Heart (tissue), 3 donors: ENCODE measurements around the genes PTAFR, ATP5IF1 and OPRD1.

GRCh38 chr1:27589050-27590257, 14.5 kb downstream of the AHDC1 start:
- RAMPAGE, long total RNA, 2 experiments: no peak in any of the 2 experiments

- RAMPAGE, long total RNA, 2 experiments: no peak in any of the 2 experiments
These were observed 2.1 kb downstream of the AHDC1 start for GRCh38 chr1:27601391-27602767.

- RAMPAGE, long total RNA, 2 experiments: no peak in any of the 2 experiments
These were observed 3.6 kb downstream of the FGR start for GRCh38 chr1:27630953-27632169.

DNA sequence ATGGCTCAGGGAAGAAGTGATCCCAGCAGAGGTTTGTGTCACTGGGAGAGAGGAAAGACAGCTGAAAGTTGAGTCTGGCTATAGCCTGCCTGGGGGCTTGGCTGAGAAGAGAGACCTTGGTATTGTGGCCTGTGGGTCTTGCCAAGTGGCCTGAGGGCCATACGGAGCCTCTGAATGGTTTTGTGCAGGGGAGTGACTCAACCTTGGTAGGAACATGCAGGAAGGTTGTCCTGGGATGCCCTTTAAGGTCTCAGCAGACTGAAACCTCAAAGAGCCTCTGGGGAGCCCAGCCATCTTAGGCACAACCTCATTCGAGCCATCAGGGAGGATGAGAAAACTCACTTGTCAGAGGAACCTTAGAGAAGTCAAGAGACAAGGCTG, 13.1 kb downstream of the IFI6 start:
- RAMPAGE, long total RNA, 2 experiments: no peak in any of the 2 experiments

- RAMPAGE, long total RNA, 2 experiments: no peak in any of the 2 experiments
These were observed 9.1 kb downstream of the IFI6 start for GRCh38 chr1:27662510-27663620.

DNA sequence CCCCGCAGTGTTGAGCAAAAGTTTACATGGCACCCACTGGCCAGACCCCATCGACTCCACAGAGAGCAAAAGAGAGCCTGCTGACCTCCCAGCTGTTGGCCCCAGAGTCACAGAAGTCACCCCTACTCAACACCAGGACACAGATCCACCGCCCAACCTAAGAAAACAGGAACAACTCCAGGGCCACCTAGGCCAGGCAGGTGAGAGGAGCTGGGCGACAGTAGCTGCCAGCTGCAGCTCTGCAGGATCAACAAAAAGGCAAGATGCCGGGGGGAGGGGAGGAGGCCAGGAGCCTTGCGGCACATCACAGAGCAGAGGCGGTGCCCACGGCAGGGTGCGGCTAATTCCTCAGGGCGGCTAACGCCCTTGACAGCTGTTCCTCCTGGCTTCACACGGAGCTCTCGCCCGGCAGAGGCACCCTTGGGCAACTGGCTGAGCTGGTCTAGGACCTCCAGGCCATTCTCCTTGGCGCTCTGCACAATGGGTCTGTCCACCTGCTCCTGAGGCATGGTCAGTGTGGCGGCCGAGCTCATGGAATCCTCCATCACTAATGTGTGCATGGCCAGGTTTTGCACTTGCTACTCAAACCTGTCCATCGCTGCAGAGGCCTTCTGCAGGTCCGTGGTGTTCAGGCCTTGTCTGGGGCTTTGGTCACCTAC, 14.6 kb upstream of the IFI6 start:
- RAMPAGE, long total RNA, 2 experiments: no peak in any of the 2 experiments

DNA sequence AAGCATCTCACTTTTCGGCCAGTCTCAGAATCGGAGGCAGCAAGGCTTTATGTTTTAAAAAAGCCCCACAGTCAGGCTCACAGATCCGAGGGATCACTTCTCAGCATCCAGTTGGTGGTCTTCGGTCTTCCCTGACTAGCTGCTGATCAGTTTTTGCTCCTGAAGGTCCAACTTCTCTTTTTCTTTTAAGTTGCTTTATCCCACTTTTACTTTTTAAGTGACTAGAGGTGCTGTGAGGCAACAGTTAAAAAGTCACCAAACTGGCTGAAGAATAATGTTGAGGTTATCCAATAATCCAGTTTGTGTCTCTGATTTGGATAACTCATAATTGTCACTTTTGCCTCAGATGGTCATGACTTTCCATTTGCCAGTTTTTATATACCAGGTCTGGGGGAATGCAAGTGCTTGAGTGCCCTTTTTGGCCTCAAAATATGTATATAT, 904 bp downstream of the FAM76A start:
- RAMPAGE, long total RNA, 2 experiments: no peak in any of the 2 experiments

GRCh38 chr1:27727322-27727608, 1.5 kb downstream of the FAM76A start:
- RAMPAGE, long total RNA, 2 experiments: no peak in any of the 2 experiments

DNA sequence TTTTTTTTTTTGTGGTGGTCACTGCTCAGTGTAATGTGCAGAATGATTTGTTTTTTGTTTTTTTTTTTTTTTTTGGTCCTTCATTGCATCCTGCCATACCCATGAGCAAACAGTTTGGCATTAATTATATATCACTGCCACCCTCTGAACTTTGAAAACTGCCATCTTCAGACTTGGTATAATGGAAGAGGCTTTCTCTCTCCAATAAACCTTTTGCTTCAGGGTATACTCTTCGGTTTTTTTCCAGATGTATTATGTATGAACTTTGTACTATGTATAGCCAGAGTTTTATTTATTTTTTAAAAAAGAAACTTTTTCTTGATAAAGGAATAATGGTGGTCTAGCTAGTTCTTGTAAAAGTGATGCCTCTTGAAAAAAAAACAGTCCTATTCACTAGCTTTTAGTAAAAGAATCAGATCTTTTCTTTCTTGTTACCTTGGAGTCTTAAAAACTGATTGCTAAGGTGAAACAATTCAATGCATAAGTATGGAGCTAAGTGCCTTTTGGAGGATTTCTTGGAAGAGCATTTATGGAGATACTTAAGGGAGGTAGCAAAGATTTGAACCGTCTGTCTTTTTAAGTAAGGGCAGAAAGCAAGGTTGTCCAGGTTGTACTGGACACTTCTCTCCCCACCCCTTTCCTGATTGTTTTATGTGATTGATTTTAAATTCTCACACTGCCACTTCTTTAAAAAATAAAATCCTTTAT, 12.0 kb upstream of the STX12 start:
- RAMPAGE, long total RNA, 2 experiments: no peak in any of the 2 experiments

GRCh38 chr1:27886096-27886661, 13.8 kb downstream of the THEMIS2 start:
- RAMPAGE, long total RNA, 2 experiments: no peak in any of the 2 experiments

DNA sequence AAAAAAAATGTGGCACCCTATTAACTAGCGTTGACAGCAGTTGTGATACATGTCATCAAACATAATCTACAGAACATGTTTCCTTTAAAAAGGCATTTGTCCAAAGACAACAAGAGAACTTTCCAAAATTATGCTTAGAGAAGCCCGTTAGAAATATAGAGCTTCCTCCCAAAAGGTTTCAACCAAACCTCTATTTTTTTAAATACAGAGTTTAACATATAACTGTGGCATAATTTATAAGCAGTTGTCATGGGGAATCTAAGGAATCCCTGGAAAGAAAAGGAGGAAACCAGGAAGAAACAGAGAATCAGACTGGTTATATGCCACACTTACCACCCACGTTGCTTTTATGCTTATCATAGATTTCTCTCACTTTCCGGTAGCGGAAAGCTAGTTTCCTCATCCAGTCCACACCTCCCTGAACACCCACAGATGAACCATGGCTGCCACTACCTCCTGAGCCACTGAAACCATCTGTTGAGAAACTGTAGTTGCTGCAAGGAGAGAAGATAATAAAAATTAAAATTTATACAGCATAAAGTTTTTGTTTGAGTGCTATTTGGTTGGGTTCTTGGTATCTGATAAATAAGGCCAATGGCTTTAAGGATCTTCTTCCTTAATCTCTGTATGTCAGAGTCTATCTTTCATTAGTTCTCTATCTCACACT, 33.4 kb downstream of the XKR8 start:
- RAMPAGE, long total RNA, 2 experiments: no peak in any of the 2 experiments

GRCh38 chr1:28176514-28177485, at the start of gene PTAFR:
TSS of gene PTAFR (minus strand) at chr1:28176690.
- RAMPAGE, long total RNA, 2 experiments: start-site peak on the minus strand in 1 of 2 experiments, at chr1:28176659-28176678 at its widest, 12 reads per replicate

DNA sequence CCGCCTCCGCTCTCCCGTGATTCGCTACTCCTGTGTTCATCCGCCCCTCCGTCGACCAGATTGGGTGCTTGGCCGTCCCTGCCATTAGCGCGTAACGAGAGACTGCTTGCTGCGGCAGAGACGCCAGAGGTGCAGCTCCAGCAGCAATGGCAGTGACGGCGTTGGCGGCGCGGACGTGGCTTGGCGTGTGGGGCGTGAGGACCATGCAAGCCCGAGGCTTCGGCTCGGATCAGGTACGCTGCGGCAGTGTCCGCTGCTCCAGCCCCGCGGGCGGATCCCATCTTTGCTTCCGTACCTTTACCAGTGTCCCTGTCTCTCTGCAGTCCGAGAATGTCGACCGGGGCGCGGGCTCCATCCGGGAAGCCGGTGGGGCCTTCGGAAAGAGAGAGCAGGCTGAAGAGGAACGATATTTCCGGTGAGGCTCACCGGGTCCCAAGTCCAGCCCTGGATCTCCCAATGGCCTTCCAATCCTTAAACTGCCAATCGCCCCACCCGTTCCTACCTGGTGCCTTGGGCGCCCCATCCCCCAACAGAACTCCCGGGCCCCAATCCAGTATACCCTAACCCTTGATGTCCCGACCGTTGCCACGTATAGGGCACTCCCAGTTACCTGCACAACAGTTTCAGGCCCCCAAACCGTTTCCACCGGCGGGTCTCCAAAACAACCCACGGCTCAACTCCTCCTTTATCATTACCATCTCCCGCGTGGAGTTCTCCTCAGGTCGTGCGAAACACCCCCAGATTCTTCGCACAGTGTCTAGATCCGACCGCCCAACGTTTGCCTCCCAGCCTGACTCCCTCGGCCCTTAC, at the start of gene ATP5IF1:
Gene ATP5IF1, plus strand, starts transcription at position 87 of the 810 bp plus-strand sequence.
- RAMPAGE, long total RNA, 2 experiments: start-site peak on the plus strand in 2 of 2 experiments, centred at positions 108 to 113 of the sequence, 6,987 to 30,172 reads per replicate

- RAMPAGE, long total RNA, 2 experiments: no peak in any of the 2 experiments
These were observed 11.6 kb upstream of the SESN2 start for GRCh38 chr1:28247698-28248163.

DNA sequence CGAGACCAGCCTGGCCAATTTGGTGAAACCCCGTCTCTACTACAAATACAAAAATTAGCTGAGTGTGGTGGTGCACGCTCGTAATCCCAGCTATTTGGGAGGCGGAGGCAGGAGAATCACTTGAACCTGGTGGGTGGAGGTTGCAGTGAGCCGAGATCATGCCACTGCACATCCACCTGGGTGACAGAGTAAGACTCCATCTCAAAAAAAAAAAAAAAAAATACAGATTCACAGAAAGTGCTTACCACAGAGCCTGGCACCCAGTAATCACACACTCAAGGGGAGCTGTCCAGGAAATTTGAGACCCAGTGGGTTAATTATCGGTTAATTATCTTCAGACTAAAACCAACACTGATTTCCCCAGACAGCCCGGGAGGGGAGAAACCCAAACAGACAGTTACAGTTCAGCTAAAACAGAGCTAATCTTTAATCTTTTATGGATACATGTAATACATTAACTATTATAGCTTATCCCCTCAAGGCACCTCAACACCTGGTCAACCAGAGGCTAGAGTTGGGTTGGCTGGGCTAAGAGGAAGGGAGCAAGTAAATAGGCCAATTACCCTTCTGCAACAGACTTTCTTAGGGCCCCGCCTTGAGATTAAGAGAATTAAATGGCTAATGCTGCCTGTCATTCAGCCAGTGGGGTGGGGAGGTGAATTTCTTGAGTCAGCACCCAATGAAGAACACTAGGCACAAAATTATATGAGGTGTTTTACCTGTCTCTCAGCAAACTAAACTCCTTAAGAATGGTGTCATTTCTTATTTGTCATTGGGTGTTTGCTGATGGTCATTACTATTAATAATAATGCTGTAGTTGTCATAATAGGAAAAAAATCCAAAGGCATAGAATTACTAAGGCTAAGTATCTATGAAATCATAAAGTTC, 6.7 kb upstream of the MED18 start:
- RAMPAGE, long total RNA, 2 experiments: no peak in any of the 2 experiments

GRCh38 chr1:28457529-28457815, 48.4 kb upstream of the RCC1 start:
- RAMPAGE, long total RNA, 2 experiments: no peak in any of the 2 experiments

DNA sequence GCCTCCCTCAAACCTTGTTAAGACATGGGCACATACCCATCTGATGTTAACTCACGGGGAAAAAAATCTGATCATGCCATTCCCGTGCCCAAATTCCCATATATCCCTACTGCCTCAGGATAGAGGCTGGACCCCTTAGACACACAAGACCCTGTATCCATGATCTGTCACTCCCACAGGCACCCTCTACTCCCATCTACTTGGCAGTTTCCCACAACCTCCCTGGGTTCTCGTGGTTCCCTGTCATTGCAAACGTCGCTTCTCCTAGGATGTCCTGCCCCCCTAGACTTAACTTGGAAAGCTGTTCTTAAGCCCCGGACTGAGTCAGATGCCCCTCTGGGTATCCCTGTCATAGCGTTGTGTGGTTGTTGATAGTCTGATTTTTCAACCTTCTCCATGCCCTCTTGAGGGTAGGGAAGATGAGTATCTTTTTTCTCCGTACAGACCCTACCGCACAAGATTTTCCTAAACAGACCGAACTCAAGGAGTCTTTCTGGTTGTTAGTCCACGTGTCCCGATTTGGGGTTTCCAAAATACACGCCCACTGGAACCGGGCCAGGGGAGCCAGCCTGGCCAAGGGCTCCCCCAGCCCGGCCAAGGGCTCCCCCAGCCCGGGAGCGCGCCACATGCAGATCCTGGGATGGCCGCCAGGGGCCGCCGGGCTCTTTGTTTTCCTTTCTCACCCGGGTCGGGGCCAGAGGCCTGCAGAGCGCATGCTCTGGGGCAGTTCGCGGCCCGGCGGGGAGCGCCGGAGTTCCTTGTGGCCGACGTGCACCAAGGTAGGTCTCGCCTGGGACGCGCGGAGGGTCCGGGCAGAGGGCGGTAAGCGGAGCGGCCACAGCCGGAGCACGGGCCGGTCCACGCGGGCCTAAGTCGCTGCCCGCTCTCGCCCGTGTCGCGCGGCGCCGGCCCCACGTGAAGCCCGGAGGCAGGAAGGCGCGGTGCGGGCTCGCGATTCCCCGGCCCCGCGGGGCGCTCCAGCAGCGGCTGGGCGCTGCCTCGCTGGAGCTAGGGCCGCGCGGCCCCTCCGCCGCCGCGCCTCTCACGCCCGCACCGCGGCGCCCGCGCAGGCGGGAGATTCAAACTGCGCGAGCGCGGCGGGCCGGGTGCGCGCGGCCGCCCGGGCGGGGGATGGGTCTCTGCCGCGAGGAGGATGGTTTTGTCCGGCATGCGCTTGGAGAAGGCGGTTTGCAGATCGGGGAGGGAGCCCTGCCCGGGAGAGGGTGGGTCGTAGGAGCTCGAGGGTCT, 12.1 kb downstream of the RCC1 start:
- RAMPAGE, long total RNA, 2 experiments: no peak in any of the 2 experiments

DNA sequence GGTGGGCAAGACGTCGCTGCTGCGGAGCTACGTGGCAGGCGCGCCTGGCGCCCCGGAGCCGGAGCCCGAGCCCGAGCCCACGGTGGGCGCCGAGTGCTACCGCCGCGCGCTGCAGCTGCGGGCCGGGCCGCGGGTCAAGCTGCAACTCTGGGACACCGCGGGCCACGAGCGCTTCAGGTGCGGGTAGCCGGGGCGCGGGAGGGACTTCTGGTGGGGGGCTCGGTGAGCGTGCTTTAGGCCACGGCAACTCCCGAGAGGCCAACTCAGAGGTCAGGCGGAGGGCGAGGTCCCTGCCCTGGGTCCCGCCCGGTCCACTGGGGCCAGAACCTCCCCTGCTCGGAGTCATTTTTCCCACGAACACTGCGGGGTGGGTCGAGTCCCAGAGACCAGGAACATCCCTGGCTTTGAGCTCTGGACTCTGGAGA, 515 bp downstream of the RAB42 start:
- RAMPAGE, long total RNA, 2 experiments: no peak in any of the 2 experiments

- RAMPAGE, long total RNA, 2 experiments: no peak in any of the 2 experiments
These were observed at the start of gene OPRD1 for GRCh38 chr1:28811975-28812977. TSS of gene OPRD1 (plus strand) at chr1:28812170.

DNA sequence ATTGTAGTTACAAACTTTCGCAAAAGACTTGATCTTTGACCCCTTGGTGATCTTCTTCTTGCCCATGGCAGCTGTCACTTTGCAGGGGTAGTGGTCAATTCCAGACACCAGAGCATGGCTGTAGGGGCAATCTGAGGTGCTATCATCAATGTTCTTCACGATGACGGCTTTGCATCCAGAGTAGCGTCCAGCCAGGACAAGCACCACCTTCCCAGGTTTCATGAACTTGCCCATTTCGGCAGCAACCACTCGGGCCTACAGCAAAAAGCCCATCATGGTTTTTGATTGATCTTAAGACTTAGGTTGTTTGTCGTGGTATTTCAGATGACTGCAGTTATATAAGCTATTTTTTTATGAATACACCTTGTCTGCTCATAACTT, 68.0 kb downstream of the EPB41 start:
- RAMPAGE, long total RNA, 2 experiments: no peak in any of the 2 experiments